Cardiac muscle cell (in vitro differentiated cells and primary cell): ENCODE measurements around the genes CD72, CCIN and CLTA.

- RAMPAGE, long total RNA = no peak
- RRBS = no CpG with 5 or more reads among the region's 9 CpGs
Observed at GRCh38 chr9:35376012-35376390, 113.9 kb upstream of the RUSC2 start.

GRCh38 chr9:35603917-35604103, 1.3 kb upstream of the TESK1 start:
- RAMPAGE, long total RNA = start-site peak on the minus strand at chr9:35604029-35604054, 21 and 46 reads in 2 replicates
- RRBS = no CpG with 5 or more reads among the region's 14 CpGs

DNA sequence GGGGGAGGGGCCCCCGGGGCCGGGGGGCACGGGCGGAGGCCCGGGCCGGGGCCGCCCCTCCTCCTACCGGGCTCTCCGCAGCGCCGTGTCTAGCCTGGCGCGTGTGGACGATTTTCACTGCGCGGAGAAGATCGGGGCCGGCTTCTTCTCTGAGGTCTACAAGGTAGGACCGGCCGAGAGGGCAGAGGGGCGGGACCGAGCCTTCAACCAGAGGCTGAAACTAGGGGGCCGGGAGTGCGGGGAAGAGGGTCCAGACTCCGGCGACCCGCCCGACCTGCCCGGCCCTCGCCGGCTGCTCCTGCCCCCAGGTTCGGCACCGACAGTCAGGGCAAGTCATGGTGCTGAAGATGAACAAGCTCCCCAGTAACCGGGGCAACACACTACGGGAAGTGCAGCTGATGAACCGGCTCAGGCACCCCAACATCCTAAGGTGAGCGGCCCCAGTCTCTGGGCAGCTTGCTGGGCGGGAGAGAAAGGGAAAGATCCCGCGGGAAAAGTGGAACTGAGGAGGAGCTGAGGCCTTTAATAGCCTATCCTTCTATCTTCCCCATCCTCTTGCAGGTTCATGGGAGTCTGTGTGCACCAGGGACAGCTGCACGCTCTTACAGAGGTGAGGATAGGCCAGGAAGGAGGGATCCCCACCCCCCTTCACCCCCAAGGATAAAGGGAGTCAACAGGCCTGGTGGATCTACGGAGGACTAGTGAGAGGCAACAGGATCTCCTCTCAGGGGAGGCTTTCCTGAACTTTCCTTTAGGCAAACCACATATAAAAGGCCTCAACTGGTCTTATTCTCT, 811 bp downstream of the TESK1 start:
- RAMPAGE, long total RNA = no peak
- RRBS = 3% methylated on average over 20 of the region's 42 CpGs

- RAMPAGE, long total RNA = no peak
- RRBS = no CpG with 5 or more reads among the region's 9 CpGs
Observed at GRCh38 chr9:35618217-35618753, at the start of gene CD72. Gene CD72 (minus strand): TSS chr9:35618413.

GRCh38 chr9:35645859-35646692, 4.7 kb downstream of the SIT1 start:
- RAMPAGE, long total RNA = no peak
- RRBS = no CpG with 5 or more reads among the region's 29 CpGs

GRCh38 chr9:35686624-35687891, 2.7 kb downstream of the TPM2 start:
- RAMPAGE, long total RNA = no peak
- RRBS = no CpG with 5 or more reads among the region's 12 CpGs

- RAMPAGE, long total RNA = no peak
- RRBS = no CpG with 5 or more reads among the region's 2 CpGs
Observed at GRCh38 chr9:35687892-35688682, 1.6 kb downstream of the TPM2 start.

DNA sequence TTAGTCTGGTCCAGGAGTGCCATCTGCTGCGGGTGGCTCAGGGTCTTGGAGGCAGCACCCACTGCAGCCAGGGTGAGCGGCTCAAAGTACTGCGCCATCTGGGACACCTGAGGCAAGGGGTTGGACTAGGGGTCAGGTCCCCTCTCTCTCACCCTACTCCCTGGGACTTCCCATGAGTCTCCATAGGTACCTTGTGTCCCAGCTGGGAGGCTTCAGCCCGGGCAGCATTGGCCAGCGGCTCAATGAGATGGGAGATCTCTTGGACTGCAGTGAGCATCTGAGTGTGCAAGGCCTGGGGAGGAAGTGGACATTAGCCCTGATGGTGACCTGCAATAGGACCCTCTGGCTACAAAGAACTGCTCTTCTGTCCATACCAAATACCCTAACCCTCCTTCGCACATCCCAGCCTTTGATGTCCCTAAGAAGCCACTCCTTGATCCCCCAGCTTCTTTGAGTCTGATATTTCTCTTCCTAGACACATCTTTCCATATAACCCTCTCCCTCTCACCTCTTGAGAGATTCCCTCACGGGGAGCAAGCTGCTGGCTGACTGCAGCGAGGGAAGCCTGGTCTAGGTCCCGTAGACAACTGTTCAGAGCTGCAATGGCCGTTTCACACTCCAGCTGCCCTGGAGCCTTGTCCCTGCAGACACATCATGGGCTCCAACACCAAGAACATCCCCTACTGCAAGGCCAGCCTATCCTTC, 16.7 kb upstream of the TPM2 start:
- RAMPAGE, long total RNA = no peak
- RRBS = no CpG with 5 or more reads among the region's 10 CpGs

- RAMPAGE, long total RNA = no peak
- RRBS = no CpG with 5 or more reads among the region's 12 CpGs
Observed at GRCh38 chr9:35712661-35713408, 19.2 kb downstream of the TLN1 start.

DNA sequence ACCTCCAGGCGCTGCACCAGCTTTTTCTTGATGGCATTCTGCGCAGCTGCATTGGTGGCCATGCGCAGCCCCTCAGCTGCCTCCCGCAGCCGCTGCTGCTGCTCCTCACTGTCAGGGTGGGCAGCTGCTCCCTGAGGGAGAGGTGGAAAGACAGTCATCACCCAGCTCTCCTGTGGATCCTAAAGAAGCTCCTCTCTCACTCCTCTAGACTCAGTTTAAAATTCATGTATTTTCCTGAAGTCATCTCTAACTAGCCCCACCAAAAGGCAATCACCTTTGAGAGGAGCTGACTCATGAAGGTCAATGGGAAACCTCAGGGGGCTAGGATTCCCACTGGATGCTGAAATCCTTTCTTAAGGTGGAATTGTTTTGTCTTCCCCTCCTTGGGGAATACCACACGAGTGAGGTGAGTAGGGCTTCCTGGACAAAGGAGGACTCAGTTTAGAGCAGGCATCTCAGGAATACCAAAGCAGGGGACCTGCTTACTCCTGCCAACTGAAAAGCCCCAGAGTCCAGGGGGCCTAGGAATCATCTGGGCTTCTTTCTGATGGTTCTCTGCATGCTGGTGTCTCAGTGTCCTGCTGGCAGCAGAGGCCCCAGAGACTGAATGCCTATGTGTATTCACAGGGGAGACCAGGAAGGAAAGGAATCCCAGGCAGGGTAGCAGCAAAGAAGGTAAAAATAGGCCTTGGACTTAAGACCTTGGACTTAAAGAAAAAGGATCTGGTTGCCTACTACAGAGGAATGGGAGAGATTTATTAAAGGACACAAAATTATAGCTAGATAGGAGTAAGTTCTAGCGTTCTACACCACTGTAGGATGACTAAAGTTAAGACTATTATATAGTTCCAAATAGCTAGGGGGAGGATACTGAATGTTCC, 16.7 kb downstream of the TLN1 start:
- RAMPAGE, long total RNA = no peak
- RRBS = no CpG with 5 or more reads among the region's 7 CpGs

DNA sequence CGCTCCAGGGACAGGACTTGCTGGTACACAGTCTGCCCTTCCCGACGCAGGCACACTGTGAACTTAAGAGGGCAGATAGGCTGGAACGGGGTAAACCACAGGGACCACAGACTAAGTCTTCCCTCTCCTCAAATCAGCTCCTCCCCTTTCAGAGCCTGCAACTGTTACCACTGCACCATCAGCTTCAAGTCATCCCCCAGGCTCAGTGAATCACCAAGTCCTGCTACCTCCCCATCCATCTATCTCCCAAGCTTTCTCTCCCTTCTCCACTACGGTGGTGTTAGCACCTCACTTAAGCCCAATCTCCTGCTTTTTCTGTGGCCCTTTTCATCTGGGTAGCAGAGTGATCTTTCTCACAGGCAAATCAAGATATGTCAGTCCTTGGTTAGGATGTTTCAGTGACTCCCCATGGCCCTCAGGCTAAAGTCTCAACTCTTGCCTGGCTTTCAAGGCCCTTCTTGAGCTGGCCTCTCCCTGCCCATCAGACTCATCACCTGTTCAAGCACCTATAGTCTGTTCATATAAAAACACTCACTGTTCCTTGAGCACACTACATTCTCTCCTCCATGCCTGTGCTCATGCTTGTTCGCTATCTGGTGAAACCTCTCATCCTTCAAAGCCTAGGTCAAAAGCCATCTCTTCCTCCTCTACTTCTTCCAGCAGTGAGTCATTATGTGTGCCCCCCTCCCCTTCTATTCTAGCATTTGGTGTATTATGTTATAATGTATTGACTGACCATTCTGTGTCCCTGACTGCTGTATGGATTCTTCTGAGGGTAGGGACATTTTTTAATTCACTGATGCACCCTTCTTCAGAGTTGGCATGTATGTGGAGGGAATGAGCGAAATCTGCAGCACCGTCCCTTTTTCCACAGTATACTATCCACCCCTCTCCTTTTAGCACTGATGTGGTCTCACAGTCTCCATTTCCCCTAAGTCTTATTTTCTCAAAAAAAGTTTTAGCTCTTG, 6.9 kb downstream of the GBA2 start:
- RAMPAGE, long total RNA = no peak
- RRBS = no CpG with 5 or more reads among the region's 8 CpGs

DNA sequence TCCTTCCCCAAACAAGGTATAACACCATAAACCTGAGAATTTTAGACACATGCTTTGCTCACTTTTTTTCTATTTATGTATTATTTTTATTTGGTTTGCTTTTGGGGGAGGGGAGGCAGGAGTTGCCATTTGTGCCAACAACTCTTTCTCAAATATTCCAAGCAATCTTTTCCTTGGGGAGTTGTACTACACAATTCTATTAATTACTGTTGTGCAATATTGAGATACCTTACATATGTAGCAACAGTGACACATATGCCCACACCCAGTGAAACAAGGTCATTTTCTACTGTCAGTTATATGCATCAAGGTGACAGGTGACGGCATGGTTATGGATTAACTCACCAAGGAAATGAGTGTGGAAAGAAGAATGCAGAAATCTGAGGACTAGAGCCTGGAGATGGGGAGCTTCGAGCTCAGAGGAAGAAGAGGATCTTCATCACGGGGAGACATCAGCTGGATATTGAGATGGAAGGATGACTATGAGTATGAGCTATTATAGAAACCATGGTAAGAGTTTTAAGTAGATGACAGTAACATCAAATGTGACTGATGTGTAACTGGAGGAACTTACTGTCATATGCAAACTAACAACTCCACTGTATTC, 17.9 kb upstream of the MSMP start:
- RAMPAGE, long total RNA = no peak
- RRBS = no CpG with 5 or more reads among the region's 3 CpGs

- RAMPAGE, long total RNA = no peak
- RRBS = 25% methylated on average over 4 of the region's 31 CpGs
Observed at GRCh38 chr9:35909828-35910654, 751 bp downstream of the SPAAR start.

GRCh38 chr9:35962027-35962895, 4.3 kb upstream of the OR2S2 start:
- RAMPAGE, long total RNA = no peak
- RRBS = no CpG with 5 or more reads among the region's 28 CpGs

- RAMPAGE, long total RNA = no peak
- RRBS = no CpG with 5 or more reads among the region's 1 CpG
Observed at GRCh38 chr9:36145522-36145989, 9.0 kb downstream of the GLIPR2 start.

DNA sequence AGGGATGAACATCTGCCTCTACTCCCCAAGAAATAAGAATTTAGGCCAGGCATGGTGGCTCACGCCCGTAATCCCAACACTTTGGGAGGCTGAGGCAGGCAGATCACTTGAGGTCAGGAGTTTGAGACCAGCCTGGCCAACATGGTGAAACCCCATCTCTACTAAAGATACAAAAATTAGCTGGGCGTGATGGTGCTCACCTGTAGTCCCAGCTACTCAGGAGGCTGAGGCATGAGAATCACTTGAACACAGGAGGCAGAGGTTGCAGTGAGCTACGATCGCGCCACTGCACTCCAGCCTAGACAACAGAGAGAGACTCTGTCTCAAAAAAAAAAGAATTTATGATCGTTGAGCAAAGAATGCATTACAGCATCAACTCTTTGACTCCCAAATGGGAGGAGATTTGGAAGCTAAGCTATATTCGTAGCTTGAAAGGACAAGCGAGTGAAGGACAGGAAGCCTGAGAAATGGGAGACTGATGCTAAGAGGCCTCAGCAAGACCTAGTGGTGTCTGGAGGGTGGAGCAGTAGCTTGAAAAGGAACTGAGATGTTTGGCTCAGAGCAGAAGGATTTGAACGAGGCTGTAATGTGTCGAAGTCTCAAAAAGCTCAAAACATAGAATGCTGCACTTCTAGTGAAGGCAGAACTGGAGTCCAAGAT, 10.3 kb upstream of the CCIN start:
- RAMPAGE, long total RNA = no peak
- RRBS = no CpG with 5 or more reads among the region's 11 CpGs

GRCh38 chr9:36162924-36164234, 5.8 kb upstream of the CCIN start:
- RAMPAGE, long total RNA = no peak
- RRBS = no CpG with 5 or more reads among the region's 13 CpGs

GRCh38 chr9:36169120-36169532, at the start of gene CCIN:
Gene CCIN (plus strand): TSS chr9:36169388.
- RAMPAGE, long total RNA = no peak
- RRBS = no CpG with 5 or more reads among the region's 5 CpGs

GRCh38 chr9:36190830-36191641, at the start of gene CLTA:
Gene CLTA (plus strand): TSS chr9:36190921.
- RAMPAGE, long total RNA = start-site peak on the plus strand at chr9:36190915-36190978, 2,509 and 2,076 reads in 2 replicates
- RRBS = 2% methylated on average over 36 of the region's 71 CpGs

- RAMPAGE, long total RNA = no peak
- RRBS = no CpG with 5 or more reads among the region's 2 CpGs
Observed at GRCh38 chr9:36276119-36276769, 18.0 kb upstream of the GNE start.